Right ventricle myocardium (tissue), 1 donor: ENCODE measurements around the genes GYS2 and C2CD5.

- PRO-cap, 2 experiments, result no peak in any of the 2 experiments
These were observed 417.1 kb downstream of the AEBP2 start for GRCh38 chr12:19856307-19856940.

- PRO-cap, 2 experiments, result no peak in any of the 2 experiments
These were observed 16.5 kb upstream of the SLCO1A2 start for GRCh38 chr12:21351254-21351522.

DNA sequence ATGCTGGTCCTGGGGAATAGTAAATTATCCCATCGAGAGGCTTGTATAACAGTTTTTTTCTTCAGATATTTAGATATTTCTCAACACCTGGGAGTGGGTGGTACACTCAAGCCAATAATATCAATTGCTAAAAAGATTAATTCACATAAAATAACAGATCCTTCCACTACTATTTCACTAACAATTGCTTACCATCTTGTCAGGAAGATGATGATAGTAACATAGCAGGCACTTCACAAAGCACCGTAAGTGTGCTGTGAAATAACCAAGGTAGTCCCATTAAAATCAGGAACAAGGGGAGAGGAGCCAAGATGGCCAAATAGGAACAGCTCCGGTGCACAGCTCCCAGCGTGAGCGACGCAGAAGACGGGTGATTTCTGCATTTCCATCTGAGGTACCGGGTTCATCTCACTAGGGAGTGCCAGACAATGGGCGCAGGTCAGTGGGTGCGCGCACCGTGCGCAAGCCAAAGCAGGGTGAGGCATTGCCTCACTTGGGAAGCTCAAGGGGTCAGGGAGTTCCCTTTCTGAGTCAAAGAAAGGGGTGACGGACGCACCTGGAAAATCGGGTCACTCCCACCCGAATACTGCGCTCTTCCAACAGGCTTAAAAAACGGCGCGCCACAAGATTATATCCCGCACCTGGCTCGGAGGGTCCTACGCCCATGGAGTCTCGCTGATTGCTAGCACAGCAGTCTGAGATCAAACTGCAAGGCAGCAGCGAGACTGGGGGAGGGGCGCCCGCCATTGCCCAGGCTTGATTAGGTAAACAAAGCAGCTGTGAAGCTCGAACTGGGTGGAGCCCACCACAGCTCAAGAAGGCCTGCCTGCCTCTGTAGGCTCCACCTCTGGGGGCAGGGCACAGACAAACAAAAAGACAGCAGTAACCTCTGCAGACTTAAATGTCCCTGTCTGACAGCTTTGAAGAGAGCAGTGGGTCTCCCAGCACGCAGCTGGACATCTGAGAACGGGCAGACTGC lies 22.3 kb downstream of the IAPP start:
- PRO-cap, 2 experiments, result no peak in any of the 2 experiments

DNA sequence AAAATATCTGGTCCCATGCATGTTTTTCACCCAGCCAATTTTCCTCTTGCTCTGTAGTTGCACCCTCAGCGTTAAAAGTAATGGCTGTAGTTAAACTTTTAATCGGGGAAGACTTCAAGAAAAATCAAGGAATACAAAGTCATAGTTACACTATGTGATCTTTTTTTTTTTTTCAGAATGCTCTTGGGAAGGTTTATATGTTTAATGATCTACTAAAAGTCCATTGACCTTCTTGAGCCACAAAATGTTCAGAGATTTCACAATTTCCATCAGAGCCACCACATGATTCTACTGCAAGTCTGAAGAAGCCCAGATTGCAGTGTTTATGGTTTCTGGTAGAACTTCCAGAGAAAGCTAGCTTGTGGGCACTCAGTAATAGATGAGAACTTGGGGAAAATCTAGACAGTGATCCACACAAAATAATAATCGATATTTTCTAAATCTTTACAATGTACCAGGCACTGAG lies 38.4 kb downstream of the GYS2 start:
- PRO-cap, 2 experiments, result no peak in any of the 2 experiments

GRCh38 chr12:21602649-21603195 lies 1.9 kb downstream of the GYS2 start:
- PRO-cap, 2 experiments, result no peak in any of the 2 experiments

DNA sequence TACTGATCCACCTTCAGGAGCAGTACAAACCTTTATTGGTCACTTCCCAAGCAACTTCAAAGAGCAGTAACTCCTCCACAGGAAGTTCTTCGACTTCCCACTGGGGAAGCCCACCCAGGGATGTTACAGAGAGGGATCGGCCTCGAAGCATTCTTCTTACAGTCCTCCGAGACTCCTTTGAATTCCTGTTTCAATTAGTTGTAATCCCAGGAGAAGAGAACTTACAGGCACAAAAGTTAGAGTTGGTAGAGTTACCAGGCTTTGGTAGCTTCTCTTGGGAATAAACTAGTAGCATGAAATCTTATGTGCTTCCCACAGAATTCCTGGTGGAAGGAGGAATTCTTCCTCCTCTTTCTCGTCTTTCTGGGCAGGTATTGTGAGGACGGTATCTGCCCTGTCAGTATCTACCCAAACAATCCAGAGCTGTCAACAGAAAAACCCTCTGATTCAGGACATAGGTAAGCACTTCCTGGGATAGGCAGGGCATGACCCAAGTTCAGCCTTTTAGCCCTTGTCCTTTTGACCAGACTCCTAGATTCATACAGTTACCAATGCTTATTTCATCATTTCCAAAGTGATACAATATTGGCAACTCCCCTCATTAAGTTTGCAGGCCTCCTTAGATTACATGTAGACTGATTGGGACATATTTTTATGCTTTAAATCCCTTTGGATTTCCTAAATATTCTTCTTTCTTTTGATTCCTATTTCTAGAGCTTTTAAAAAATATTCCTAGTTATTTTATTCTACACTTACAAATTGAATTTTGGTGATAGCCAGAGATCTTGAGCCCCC lies at the start of gene GYS2:
TSS of gene GYS2 (minus strand) at position 406 of the 795 bp plus-strand sequence.
- PRO-cap, 2 experiments, result no peak in any of the 2 experiments

GRCh38 chr12:21677651-21678013 lies 20.0 kb upstream of the LDHB start:
- PRO-cap, 2 experiments, result no peak in any of the 2 experiments

GRCh38 chr12:21775354-21776021 lies 982 bp upstream of the KCNJ8 start:
- PRO-cap, 2 experiments, result no peak in any of the 2 experiments

DNA sequence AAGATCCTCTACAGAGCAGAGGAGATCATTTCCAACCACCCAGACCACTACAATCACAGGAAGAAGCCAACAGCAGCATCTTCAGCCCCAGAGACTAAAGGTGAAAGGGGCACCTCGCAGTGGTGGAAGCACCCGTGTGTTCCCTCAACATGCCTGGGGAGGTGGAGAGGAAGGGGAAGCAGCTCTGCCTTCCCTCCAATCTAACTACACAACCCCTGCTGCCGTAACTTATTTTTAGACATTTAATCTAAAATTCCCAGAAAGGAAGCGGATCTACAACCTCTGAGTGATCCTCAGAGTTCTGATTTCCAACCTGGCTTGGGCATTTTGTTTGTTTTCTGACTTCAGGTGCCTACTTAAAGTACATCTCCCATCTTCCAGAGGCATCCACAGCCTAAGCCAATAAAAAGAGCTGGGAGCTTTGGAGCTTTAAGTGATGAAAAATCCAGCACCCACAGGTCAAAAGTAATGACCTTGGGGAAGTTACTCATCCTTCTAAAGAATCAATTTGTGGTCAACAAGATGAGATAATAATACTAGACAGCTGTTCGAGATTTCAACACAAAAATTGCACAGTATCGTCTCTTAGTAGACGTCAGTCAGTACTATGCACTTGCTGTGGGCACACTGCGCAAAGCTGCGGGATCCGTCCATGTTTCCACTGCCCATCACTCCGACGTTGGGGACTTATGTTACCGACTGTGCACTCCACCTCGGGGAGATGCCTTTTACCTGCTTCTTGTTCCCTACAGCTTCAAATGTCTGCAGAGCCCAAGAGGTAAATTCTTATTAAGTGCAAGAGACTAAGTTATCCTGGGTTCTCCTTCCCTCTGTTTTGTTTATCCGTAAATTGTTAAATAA lies 1.4 kb downstream of the ST8SIA1 start:
- PRO-cap, 2 experiments, result no peak in any of the 2 experiments

- PRO-cap, 2 experiments, result no peak in any of the 2 experiments
These were observed 37.5 kb downstream of the C2CD5 start for GRCh38 chr12:22506432-22507559.

- PRO-cap, 2 experiments, result peak in 2 of 2 experiments; most common plus-strand start chr12:22544295 (in 2); most common minus-strand start chr12:22544181 (in 2)
These were observed at the start of gene C2CD5 for GRCh38 chr12:22544094-22544975. TSS of gene C2CD5 (minus strand) at chr12:22544542.

- PRO-cap, 2 experiments, result peak in 1 of 2 experiments; most common minus-strand start chr12:22625379 (in 1)
These were observed 662 bp downstream of the ETNK1 start for GRCh38 chr12:22625269-22626396.

GRCh38 chr12:22626397-22626880 lies 1.5 kb downstream of the ETNK1 start:
- PRO-cap, 2 experiments, result no peak in any of the 2 experiments

- PRO-cap, 2 experiments, result no peak in any of the 2 experiments
These were observed 15.8 kb downstream of the ETNK1 start for GRCh38 chr12:22640728-22641215.

DNA sequence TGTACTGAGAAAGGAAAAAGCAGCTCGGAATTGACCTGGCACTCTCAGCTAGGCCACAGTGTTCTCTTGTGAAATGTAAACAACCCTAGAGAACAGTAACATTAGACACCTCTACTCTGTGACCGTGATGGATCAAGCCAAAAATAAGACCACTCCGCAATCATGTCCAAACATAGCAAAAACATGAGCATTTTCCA lies 135.3 kb downstream of the ETNK1 start:
- PRO-cap, 2 experiments, result no peak in any of the 2 experiments

DNA sequence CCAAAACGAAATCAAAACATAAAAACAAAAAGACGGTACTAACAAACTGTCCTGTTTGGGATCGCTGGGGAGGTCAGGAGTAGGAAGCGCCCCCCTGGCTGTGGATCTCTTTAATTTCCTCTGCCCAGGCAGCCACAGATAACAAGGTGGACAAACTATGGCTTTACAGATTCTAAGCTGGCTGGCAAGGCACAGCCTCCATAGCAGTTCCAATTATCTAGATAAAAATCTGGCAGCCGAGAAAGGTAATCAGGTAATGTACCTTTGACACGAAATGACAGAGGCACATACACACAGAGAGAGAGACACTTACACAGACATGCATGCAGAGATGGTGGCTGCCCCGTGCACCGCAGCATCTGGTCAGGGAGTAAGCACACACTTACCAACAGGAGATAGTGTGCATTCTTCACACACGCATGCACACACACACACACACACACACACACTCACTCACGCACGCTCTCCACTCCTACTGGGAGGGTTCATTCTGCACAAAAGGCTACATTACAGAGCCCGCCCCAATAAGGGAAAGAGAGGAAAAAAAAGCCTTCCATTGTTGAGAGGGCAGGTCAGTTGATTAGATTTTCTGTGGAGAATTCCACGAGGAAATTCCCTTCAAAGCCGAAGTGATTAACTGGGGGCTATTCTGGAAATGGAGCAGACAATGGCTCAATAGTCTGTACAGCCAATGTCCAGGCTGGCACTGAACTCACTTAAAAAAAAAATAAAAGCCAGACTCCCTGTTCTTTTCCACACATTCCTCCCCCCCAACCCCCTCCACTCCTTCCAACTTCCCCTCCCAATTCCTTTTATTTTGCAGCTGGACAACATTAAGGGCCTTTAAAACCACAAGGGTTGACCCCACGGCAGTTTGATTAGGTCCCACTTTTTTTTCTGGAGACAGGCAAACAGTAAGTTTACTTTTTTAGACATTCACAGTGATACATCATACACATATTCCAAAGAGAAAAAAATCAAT lies 1.4 kb upstream of the SOX5 start:
- PRO-cap, 2 experiments, result no peak in any of the 2 experiments

GRCh38 chr12:24476235-24476957 lies 472.5 kb downstream of the BCAT1 start:
- PRO-cap, 2 experiments, result no peak in any of the 2 experiments

- PRO-cap, 2 experiments, result no peak in any of the 2 experiments
These were observed 448.2 kb downstream of the BCAT1 start for GRCh38 chr12:24500630-24501140.

DNA sequence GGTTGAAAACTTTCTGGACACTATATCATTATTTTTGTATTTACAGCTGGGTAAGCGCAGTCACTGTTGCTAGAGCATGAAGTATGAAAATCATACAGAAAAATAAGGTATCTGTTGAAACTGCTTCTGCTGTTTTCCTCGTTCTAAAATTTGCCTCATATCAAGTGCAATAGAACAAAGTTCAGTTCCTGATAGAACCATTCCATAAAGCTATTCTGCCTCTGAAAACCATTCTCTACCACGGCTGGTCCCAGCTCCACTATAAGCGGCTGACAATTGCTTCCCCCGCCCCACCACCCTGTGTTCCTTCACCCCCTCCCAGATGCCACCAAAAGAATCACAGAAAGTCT lies 413.3 kb downstream of the BCAT1 start:
- PRO-cap, 2 experiments, result no peak in any of the 2 experiments

GRCh38 chr12:24750258-24750766 lies 198.6 kb downstream of the BCAT1 start:
- PRO-cap, 2 experiments, result no peak in any of the 2 experiments